ENCODE measurements around the genes NOTCH2NLB, SV2A and SF3B4.

DNA sequence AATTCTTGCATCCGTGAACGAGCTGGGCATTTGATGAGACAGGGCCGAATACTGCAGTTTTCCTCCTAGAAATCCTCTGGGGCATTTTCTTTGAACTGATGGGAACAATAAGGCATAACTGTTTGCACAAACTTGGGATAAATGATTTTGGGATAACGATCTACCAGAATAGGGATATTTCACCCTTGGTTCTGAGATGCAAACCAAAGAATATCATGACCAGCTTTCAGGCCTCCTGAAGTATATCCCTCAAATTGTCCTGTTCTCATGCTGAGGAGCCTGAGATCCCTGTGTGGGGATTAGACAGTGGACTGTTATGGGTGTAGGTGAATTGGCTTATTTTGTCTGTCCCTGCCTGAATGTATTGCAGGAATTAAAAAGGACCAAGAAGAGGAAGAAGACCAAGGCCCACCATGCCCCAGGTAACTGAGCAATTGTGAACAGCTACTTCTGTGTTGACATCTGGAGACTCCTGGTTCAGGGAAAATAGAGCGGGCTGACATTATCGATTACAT lies 48.8 kb downstream of the NBPF12 start:
- PRO-cap, 2 experiments = no peak in any of the 2 experiments

DNA sequence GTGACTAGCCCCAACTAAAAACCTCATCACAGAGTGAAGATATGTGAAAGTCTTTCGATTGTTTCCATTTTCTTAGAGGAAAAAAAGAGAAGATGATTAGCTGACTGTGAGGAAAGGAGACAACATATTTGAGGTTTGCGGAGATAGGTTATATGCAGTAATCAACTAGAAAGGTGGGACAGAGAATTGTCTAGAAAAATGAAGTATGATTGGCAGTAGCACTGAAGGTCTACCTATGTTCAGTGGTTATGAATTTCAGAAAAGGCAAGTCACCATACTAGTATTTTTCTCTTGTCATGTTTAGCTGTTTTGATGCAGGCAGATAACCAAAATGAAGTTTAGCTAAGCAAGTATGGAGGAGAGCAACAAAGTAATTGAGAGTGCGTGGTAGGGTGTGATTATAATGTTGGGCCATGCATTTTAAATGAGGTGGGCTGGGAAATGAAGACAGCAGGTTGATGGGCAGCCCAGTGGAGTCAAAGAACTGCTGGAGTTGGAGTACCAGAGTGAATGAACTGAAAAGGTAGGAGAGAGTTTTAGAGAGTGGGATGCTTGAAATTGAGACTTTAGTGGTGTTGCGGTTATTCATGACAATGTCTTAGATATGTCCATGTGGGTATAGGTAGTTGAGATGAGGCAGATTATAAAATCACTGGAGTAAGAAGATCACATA lies 9.3 kb upstream of the PRKAB2 start:
- PRO-cap, 2 experiments = no peak in any of the 2 experiments

GRCh38 chr1:147215688-147216208 lies 9.4 kb downstream of the FMO5 start:
- PRO-cap, 2 experiments = no peak in any of the 2 experiments

GRCh38 chr1:147223545-147224593 lies 1.3 kb downstream of the FMO5 start:
- PRO-cap, 2 experiments = no peak in any of the 2 experiments

DNA sequence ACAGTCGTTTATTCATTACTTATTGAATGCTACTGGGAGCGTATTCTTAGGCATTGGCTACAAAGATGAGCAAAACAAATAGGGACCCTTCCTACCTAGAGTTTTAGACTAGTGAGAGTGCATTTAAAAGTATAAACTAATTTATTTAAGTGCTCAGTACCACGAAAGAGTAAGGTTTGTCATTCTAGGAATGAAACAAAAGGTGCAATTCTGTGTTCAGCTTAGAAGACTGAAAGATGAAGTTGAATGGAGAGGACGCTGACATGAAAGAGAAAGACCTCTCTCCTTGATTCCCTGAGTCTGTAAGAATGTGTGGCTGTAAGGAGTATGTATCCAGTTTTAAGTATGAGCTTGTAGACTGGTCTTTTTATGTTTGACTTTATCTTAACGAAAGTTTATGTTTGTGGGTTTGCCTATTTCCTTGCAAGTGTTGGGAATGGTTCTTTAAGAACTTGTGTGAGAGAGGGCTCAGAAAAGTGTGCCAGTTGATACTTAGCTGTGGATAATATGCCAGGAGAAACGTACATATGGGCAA lies 1.3 kb downstream of the CHD1L start:
- PRO-cap, 2 experiments = no peak in any of the 2 experiments

DNA sequence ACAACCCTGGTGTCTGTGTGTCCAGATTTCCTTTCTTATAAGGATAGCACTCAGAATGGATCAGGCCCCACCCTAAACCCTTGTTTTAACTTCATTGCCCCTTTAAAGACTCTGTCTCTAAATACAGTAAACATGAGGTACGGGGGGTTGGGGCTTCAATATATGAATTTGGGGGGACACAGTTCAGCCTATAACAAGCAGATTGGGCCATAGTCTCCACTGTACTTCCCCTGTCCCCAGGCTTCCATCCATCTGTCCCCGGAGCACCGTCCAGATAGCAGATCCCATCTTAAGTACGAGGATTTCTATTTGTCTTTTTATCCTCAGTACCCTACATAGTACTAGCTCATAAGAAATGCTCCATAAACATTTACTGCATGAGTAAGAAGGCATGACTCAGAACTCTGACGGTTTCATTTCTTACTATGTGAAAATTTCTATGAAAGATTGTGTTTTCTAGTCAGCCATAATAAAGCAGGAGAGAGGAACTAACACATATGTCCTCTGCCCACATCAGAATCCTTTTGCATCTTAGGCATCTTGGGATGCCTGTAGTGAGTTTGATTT lies 49.4 kb downstream of the CHD1L start:
- PRO-cap, 2 experiments = no peak in any of the 2 experiments

DNA sequence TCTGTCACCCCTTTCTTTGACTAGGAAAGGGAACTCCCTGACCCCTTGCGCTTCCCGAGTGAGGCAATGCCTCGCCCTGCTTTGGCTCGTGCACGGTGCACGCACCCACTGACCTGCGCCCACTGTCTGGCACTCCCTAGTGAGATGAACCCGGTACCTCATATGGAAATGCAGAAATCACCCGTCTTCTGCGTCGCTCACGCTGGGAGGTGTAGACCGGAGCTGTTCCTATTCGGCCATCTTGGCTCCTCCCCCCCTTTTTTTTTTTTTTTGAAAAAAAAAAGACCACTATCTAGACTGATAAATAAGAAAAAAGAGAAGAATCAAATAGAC lies 85.0 kb downstream of the CHD1L start:
- PRO-cap, 2 experiments = no peak in any of the 2 experiments

- PRO-cap, 2 experiments = no peak in any of the 2 experiments
These were observed 59.1 kb downstream of the BCL9 start for GRCh38 chr1:147600511-147600669.

GRCh38 chr1:148014696-148015141 lies 86.5 kb downstream of the GPR89B start:
- PRO-cap, 2 experiments = no peak in any of the 2 experiments

GRCh38 chr1:148307653-148307905 lies 155.5 kb upstream of the NBPF11 start:
- PRO-cap, 2 experiments = no peak in any of the 2 experiments

DNA sequence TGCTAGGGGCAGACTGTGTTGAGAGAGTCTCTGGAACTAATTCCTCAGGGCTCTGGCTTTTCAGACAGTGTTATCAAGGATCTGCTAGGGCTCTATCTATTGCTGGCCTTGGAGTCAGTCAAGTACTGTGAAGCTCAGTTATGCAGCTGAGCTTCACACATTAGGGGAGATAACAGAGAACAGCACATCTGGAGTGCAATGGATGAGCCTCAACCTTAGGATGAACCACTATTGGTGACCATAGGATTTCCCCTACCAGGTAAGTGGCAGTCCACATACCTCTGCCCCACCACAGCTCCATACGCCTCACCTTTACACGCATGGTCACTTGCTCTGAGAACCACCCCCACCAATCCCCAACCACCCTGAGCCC lies 97.4 kb downstream of the PPIAL4G start:
- PRO-cap, 2 experiments = no peak in any of the 2 experiments

DNA sequence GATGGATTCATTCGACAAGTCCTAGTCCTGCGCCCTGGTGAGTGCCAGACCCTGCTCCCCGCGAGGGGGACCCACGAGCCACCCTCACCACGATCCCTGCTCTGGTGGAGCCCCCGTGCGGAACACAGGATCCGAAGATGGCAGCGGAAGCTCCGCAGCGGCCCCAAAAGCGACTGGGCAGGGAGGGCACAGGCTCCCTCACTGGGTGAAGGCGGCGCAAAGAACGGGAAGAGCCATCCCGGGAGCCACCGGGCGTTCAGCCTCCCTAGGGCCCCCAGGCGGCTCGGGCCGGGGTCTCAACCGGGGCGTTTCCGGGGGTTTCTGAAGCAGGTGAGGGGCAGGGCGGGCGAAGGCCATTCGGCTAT lies 45.6 kb upstream of the PPIAL4G start:
- PRO-cap, 2 experiments = no peak in any of the 2 experiments

GRCh38 chr1:148679350-148680027 lies at the start of gene NOTCH2NLB:
Gene NOTCH2NLB (minus strand): TSS chr1:148679746.
- PRO-cap, 2 experiments = peak in 2 of 2 experiments; most common minus-strand start chr1:148679742 (in 2)

GRCh38 chr1:149176512-149177371 lies 73.4 kb upstream of the NBPF9 start:
- PRO-cap, 2 experiments = peak in 2 of 2 experiments; most common plus-strand start chr1:149176867 (in 1); most common minus-strand start chr1:149176839 (in 2)

GRCh38 chr1:149554426-149555074 lies 29.1 kb upstream of the PPIAL4C start:
- PRO-cap, 2 experiments = no peak in any of the 2 experiments

DNA sequence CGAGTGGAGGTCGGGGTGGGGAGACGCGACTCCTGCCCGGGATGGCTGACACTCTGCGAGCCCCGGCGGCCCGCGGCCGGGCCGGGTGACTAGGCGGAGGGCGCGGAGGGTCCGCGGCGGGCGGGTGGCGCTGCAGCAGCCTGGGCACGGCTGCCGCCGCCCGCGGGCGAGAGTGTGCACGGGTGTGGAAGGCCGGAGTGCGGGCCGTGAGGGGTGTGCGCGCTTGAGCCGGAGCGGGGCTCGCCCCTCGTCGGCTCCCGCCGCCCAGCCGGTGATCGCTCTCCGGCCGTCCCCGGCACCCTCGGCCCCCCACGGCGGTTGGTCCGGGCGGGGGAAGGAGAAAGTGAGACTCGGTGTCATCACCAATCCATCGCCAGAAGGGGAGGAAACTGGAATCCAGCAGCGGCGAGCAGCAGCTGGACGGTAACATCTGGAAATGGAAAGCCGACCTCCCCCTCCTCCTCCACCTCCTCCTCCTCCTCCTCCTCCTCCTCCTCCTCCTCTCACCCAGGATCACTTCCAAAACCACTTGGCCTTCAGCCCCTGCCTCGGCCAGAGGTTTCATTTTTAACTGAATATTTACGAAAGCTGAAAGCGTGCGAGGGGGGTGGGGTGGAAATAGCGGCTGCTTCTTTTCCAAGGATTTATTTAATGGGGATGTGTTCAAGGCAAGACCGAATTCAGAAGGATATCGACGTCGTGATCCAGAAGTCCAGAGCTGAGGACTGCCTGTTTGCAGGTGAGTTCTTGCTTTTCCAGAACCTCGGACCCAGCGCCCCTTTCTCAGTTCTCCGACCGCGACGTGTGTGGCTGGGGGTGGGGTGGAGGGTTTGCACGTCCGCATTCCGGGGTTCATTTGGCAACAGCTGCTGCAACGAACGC lies 23.4 kb downstream of the PPIAL4C start:
- PRO-cap, 2 experiments = peak in 2 of 2 experiments; most common minus-strand start position 804 of the sequence (in 2)

- PRO-cap, 2 experiments = peak in 2 of 2 experiments; most common minus-strand start chr1:149708735 (in 2)
These were observed 74.1 kb upstream of the FCGR1A start for GRCh38 chr1:149708305-149708967.

DNA sequence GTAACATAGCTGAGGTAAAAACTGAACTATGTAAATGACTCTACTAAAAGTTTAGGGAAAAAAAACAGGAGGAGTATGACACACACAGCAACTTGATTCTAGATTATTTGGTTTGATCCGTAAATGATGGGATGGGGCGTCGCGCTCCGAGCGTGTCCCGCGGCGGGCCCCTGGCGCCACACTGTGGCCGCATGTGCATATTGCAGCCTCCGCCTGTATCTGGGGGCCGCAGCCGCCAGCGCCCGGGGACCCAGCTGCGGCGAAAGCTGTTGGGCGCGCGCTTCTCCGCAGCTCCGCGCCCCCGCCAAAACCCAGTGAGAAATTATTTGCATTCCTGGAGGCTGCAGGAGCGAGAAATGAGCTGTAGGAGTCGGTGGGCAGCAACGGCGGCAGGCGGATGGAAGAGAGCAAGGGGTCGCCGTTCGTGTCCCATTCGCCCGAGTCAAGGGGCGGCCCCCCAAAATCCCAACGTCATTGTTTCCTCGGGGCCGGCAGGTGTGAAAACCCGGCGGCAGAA lies 10.0 kb downstream of the FCGR1A start:
- PRO-cap, 2 experiments = no peak in any of the 2 experiments

DNA sequence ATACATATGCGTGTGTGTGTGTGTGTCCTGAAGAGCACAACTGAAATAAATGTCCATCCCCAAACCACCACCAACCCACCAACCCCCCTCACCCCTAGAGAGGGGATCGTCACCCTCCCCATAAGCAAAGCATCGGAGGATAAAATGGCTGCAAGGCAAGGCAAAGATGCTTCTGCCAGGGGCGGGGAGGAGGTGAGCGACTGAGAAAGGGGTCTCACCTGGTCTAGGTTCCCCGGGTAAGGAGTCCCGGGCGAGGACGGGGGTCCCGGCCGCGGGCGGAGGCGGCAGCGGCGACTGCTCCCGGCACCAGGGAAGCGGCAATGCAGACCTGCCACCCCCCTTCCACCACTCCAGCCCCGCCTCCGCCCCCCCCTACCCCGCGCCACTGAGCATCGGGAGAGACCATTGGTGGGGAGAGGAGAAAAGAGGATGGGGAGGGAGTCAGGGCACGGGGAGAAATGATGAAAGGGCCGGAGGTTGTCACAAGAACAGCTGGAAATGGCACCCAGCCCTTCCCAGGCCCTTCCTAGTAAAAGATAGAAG lies at the start of gene SV2A:
Gene SV2A, minus strand, starts transcription at position 324 of the 543 bp plus-strand sequence.
- PRO-cap, 2 experiments = peak in 1 of 2 experiments; most common minus-strand start position 322 of the sequence (in 1)

DNA sequence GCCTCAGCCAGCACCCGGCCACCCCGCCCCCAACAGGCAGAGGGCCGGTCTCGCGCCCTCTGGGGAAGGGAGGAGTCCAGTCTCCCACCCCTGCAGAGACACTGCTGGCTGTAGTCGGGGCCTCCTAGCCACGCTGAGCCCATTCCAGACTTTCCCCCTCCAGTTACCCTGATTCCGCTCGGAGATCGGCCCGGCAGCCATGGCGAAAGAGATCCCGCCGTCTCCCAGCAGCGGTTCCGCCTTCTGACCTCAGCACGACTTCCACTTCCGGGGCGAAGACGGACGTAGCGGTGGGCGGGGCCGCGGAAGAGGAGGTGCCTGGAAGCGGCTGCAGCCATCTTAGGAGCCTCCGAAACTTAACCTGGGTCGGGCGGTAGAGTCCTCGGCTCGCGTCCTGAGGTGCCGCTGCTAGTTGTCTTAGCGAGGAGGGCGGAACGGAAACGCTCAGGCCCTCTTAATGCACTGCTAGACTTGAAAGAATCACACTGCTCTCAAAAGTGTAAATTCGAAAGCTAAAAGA lies at the start of gene SF3B4:
Gene SF3B4, minus strand, starts transcription at position 245 of the 520 bp plus-strand sequence.
- PRO-cap, 2 experiments = peak in 2 of 2 experiments; most common plus-strand start position 359 of the sequence (in 2); most common minus-strand start position 222 of the sequence (in 2)

Data from monocyte (primary cell).